ENCODE measurements around the gene TICAM1.

- RRBS, result 23% methylated on average over 7 of the region's 31 CpGs
These were observed 13.9 kb downstream of the ZBTB7A start for GRCh38 chr19:4052594-4053502.

- RRBS, result 89% methylated on average over 7 of the region's 26 CpGs
These were observed 6.2 kb downstream of the ZBTB7A start for GRCh38 chr19:4060361-4061025.

GRCh38 chr19:4061026-4061910 is 5.4 kb downstream of the ZBTB7A start:
- RRBS, result 21% methylated on average over 6 of the region's 35 CpGs

DNA sequence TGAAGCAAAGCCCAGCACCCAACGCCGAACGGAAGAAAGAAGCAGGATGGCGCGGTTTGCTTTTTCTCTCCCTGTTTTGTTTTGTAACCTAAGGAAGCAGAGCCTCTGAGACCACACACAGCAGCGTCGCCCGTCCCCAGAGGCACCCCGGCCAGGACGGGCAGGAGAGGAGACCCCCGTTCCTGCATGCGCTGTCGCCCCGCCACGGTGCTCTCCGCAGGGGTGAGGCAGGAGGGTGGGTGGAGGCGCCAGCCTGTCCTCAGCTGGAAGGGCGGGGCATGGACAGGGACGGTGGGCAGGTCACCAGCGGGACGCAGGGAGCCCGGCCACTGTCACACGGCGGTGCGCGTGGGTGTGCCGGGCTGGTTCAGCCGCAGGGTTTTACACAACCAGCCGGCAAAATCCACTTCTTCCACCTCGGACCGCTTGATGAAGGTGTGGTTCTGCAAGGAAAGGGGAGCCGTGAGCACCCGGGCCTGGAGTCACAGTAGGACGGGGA is 23.6 kb upstream of the ZBTB7A start:
- RRBS, result 94% methylated on average over 5 of the region's 34 CpGs

GRCh38 chr19:4131019-4131471 is 7.1 kb upstream of the MAP2K2 start:
- RRBS, result no CpG with 5 or more reads among the region's 7 CpGs

DNA sequence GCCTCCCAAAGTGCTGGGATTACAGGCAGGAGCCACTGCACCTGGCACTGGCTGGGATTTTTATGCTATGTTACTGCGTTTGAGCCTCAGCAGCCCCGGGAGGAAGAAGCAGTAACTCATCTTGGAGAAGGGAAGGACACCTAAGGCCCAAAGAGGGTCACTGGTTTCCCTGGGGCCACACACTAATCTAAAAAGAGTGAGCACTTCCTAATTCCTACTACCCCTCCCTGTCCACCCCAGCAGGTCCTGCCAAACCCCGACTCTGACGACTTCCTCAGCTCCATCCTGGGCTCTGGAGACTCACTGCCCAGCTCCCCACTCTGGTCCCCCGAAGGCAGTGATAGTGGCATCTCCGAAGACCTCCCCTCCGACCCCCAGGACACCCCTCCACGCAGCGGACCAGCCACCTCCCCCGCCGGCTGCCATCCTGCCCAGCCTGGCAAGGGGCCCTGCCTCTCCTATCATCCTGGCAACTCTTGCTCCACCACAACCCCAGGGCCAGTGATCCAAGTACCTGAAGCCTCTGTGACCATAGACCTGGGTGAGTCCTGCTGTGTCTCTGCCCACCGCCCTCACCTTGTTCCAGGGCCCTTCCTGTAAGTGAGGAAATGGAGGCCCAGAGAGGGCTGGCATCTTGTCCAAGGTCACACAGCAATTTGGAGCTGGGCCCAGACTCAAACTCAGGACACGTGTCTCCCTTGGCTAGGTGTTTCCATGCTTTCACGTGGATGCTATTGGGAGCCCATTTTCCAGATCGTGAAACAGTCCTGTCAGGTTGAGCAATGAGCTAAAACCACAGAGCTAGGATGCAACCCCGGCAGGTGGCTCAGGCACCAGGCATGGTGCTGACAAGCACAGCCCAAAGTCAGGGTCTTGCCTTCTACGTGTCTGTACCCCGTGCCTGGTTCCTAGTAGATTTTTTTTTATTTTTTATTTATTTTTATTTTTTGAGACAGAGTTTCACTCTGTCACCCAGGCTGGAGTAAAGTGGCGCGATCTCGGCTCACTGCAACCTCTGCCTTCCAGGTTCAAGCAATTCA is 3.6 kb downstream of the CREB3L3 start:
- RRBS, result no CpG with 5 or more reads among the region's 21 CpGs

- RRBS, result no CpG with 5 or more reads among the region's 24 CpGs
These were observed 4.1 kb downstream of the ANKRD24 start for GRCh38 chr19:4186308-4187205.

DNA sequence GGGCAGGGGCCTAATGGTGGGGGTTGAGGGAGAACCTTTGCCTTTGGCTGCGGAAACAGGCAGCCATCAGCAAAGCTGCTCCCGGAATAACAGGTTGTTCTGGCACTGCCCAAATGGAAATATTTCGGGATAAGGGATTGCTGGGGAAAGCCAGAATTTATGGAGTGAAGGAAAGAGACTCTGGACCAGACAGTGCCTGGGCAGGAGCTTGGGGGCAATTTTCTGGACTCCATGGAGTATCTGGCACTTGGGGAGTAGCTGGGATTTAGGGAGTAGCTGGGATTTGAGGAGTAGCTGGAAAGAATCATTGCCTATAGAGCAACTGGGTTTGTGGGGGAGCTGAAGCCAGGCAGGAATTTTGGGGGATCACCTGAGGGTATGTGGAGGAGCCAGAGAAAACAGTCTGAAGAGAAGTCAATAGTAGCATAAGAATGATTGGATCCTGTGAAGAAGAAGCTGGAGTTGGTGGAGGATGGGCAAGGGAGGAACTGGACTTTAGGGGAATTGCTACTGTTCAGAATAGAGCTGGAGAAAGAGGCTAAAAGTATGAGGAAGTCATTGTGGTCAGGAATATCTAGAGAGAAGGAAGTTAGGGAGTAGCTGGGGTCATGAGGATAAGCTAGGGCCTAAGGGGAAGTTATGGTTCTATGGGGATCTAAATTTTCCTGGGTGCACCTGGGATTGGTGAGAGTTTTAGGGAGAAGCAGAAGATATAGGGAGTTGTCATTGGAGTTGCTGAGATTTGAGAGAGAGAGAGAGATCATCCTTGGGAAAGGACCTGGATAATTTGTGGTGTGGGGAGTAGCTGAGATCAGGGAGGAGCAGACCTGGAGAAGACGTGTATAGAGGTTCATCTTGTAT is 14.8 kb downstream of the FSD1 start:
- RRBS, result no CpG with 5 or more reads among the region's 4 CpGs

- RRBS, result 2% methylated on average over 6 of the region's 61 CpGs
These were observed 10.2 kb downstream of the STAP2 start for GRCh38 chr19:4328095-4329145.

GRCh38 chr19:4408678-4409903 is 6.7 kb downstream of the CHAF1A start:
- RRBS, result no CpG with 5 or more reads among the region's 35 CpGs

DNA sequence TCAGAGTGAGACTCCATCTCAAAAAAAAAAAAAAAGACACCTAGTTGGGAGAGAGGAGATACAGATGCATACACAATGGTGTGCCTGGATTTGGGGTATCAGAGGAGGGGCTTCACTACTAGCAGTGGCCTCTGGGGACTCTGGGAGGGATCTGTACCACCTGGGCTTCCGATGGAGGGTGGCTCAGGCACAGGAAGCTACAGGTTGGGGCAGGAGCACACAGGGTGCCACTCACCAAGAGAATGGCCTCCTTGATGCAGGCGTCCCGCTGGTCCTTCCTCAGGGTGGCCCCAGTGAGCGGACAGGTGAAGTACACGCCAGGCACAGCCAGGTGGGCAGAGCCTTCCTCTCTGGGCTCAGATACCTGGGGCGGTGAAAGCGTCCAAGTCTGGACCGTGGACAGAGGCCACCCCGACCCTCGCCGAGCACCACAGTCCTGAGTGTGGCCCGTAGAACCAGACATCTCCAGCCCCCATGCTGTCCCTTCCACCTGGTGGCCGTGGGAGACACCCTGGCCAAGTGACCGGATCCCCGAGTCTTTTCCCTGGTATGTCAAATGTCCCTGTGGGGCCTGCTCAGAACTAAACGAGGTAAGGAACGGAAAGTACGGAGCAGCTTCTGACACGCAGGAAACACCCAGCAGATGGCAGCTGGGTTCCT is 5.3 kb downstream of the UBXN6 start:
- RRBS, result no CpG with 5 or more reads among the region's 19 CpGs

DNA sequence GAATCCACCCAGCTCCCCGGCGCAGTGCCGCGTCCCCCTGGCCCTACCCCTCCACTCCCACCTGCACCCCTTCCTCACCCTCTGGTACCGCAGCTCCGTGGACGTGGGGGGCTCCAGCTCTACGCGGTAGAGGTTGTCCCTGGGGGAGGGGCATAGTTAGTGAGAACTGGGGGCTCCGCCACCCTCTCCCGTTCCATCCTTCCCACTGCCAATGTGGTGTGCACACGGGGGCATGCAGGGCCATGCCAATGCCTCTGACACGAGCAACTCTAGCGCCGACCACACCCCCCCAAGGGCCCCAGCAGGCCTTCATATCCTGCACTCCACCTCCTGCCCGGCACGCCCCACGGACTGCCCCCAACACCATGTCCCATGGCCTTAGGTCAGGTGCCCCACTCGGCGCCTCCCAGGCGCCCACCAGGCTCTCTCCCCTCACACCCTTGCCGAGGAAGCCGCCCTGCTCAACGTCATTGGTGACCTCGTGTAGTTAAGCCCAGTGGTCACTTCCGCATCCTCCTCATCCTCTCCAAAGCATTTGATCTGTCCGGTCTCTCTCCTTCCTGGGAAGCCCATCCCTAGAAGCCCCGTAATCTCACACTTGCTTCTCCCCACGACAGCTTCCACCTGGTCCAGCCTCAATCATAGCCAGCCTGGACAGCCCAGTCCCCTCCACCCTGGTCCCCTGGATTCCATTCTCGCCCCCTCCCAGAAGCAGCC is 2.2 kb downstream of the SEMA6B start:
- RRBS, result 98% methylated on average over 1 of the region's 30 CpGs

DNA sequence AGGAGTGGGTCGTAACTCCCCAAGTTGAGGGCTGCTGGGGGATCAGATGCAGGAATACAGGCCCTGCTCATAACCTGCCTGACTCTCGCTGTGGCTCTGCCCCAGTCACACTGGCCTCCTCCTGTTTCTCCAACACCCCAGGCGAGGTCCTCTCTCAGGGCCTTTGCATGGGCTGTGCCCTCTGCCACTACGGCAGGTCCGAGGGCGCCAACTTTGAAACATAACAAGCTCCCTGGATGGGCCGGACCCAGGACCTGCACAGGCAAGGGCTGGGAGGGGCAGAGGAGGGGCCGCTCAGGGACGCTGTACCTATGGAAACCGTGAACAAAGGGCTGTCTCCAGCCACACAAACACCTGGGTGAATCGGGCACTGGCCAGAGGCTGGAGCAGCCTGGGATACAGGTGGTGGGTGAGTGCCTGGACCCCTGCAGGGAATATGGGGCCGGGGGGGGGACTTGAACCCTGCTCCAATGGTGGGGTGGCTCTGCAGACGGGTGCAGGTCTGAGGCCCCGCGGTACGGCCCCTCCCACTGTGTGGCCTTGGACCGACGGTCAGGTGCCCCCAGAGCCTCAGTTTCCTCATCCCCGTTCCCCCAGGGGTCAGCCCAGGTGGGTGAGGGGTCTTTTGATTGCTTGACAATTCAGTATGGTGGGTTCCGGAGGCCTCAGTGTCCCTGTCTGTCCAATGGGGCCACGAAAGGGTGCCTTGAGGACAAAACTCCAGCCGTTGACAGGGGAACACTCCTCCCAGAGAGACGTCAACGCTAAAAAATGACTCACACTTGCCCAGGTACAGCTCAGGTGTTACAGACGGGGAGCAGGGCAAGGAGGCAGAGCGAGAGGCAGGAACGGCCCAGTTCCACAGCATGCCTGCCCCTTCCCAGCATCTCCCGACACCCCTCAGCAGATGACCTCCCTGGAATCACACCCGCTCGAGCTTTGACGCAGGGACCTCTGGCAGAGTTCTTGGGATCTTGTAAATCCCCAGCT is 1.6 kb downstream of the TNFAIP8L1 start:
- RRBS, result no CpG with 5 or more reads among the region's 31 CpGs

- RRBS, result 16% methylated on average over 5 of the region's 21 CpGs
These were observed 6.1 kb downstream of the DPP9 start for GRCh38 chr19:4717375-4718200.

GRCh38 chr19:4723577-4723707 is 200 bp downstream of the DPP9 start:
- RRBS, result 1% methylated on average over 5 of the region's 20 CpGs

GRCh38 chr19:4744798-4745343 is 21.2 kb upstream of the DPP9 start:
- RRBS, result no CpG with 5 or more reads among the region's 6 CpGs

DNA sequence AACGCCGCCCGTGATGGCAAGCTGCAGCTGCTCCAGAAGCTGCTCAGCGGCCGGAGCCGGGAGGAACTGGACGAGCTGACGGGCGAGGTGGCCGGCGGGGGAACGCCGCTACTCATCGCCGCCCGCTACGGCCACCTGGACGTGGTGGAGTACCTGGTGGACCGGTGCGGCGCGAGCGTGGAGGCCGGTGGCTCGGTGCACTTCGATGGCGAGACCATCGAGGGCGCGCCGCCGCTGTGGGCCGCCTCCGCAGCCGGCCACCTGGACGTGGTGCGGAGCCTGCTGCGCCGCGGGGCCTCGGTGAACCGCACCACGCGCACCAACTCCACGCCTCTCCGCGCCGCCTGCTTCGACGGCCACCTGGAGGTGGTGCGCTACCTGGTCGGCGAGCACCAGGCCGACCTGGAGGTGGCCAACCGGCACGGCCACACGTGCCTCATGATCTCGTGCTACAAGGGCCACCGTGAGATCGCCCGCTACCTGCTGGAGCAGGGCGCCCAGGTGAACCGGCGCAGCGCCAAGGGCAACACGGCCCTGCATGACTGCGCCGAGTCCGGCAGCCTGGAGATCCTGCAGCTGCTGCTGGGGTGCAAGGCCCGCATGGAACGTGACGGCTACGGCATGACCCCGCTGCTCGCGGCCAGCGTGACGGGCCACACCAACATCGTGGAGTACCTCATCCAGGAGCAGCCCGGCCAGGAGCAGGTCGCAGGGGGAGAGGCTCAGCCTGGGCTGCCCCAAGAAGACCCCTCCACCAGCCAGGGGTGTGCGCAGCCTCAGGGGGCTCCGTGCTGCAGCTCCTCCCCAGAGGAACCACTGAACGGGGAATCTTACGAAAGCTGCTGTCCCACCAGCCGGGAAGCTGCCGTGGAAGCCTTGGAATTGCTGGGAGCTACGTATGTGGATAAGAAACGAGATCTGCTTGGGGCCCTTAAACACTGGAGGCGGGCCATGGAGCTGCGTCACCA is 629 bp downstream of the FEM1A start:
- RRBS, result 2% methylated on average over 14 of the region's 91 CpGs

DNA sequence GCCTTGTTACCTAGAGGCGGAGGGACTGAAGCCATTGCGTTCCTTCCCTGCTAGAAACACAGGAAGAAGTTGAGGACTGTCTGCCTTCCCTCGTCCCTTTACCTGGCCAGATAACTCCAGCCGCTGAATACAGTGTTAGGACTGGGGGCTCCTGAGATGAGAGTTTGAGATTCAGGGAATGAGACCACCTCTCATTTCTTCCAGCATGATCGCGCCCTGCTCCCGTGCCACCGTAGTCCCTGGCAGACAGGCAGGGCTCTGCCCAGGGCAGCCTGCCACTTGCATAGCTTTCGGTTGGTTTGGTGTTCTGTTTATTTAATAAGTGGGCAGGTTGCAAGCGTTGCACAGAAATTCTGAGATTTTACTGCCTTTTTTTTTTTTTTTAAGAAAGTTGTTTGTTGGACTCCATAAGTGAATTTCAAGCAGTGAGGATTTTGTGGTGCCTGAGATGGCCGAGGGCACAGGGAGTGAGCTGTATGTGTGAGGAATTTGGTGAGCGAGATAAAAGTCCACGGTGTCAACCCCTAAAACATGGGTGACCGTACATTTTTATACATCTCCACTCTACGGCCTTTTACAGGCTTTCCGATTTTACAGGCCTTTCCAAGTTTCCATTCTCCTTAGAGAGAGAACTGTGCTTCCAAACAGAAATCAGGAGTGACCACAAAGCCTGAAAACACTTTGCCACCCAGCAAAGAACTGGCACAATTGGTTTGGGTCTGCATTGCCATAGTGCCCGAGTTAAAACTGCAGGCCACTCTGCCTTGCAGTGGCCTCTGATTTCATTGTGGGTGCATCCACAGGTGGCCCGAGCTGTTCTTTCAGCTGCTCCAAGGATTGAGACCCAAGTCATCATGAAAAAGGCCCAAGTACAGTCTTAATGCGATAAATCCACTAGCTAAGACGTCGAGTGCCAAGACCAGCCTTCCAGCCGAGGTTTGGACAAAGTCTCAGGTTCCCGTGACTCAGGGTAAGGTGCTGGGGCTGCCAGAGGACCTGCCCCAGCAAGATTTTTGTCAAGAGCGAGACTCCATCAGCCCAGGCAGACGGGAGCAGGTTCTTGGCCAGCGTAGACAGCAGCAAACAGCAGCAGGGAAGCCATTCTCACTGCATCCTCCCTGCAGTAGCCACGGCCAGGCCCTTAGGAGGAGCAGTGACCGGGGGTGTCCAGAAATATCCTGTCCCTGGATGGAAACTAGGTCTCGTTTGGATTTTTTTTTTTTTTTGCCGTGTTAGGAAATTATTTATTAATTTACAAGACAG is 3.1 kb downstream of the FEM1A start:
- RRBS, result no CpG with 5 or more reads among the region's 30 CpGs

- RRBS, result no CpG with 5 or more reads among the region's 7 CpGs
These were observed 997 bp downstream of the TICAM1 start for GRCh38 chr19:4830422-4831008.

DNA sequence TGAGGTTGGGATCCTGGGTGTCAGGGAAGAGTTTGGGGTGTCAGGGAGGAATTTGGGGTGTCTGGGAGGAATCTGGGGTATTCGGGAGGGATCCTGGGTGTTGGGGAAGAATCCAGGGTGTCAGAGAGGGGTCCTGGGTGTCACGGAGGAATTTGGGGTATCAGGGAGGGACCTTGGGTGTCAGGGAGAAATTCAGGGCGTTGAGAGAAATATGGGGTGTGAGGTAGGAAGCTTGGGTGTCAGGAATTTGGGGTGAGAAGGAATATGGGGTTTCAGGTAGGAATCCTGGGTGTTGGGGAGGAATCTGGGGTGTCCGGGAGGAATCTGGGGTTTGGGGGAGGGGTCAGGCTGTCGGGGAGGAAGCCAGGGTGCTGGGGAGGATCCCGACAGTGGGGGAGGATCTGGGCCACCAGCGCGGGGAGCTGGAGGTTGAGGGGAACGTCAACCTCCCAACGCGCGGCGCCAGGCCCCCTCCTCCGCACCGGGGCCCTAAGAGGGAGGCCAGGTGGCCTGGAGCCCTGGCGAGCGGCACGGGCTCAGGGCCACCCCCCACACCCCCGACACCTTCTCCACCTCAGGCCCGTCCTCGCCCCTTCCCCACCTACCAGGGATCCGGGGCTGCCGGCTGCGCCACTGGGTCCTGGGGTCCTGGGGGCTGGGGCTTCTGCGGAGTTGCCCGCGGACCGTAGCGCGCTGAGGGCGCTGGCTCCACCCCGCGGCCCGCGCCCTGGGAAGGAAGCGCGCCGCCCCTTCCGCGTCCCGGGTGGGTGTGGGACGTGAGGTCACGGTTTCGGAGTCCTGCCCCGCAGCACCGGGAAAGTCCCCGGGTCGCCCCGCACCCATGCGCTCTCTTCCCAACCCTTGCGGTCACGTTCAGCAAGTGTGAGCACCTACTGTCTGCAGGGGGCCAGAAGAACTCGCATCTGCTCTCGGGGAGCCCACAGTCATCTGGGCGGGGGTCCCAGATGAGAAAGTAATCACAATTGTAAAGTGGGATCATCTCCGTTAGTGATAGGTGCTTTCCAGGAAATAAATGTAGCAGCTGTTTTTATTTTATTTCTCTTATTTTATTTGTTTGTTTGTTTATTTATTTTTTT is at the start of gene TICAM1:
Gene TICAM1 (minus strand): TSS at position 704 of the 1,097 bp plus-strand sequence.
- RRBS, result 3% methylated on average over 6 of the region's 56 CpGs

All from non-pigmented ciliary epithelial cell (primary cell).